ENCODE measurements around the genes EVX2 and TTC30B.

DNA sequence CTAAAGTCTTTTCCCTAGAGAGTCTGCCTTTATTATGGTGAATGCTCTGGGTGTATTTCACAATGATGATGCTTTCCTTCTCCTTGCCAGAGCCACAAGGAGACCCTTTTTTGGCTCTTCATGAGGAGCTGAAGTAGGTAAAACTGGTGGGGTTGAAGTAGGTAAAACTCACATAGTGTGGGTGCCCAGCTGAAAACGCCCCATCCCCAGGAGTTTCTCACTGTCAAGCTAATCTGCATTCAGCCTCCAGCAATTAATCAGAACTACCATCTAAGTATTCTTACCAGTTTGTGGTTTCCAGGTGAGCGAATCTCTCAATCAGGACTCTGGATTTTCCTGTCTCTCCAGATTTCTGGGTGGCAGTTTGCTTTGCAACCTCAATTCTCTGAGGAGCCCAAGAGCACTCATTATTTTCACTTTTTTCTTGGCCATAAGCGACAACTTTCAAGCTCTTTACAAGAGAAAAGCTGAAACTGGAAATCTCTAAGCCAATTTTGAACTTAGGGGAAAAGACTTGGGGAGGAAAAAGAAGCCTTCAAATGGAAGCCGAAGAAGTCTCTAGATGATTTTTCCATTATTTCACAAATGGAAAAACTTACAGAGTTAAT lies 121.6 kb upstream of the MAP3K20 start:
- PRO-cap, result no peak

DNA sequence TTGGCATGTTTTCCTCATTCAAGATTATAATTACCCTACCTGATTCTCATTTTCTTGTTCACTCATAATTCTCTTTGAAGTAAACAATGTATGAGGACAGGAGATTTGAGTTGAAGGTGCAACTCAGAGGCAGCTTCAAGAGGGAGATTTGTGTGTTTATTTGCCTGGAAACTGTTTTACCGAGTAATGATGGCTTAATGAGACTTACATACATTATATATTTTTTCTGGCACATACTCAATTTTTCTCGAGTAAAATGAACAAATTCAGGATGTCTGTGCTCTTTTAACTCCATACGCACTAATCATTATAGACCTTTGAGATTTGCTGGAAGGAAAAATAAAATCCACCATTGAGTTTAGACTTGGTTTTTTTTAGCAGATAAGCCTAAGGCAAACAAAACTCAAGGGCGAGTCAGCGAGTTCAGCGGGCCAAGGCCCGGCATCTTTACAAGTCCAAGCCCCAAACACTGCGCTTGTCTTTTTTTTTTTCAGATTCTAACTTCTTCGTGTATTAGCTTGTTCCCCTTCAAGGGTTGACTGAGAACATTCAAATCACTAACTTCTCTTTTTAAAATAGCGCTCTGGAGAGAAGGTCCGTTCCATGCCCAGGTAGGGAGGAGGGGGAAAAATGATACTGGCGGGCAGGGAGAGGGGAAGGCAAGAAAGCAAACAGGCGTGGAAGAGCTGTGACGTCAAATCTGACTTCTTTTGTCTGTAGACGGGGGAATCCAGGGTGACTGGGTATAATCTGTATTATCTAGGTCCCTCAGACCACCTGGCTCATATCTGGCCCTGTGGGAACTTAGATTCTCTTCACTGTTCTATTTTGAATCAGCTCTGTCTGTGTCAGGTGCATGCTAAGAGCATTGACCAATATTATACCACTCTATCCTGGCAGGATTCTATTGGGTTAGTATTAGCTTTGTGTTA lies 72.7 kb upstream of the MAP3K20 start:
- PRO-cap, result no peak

DNA sequence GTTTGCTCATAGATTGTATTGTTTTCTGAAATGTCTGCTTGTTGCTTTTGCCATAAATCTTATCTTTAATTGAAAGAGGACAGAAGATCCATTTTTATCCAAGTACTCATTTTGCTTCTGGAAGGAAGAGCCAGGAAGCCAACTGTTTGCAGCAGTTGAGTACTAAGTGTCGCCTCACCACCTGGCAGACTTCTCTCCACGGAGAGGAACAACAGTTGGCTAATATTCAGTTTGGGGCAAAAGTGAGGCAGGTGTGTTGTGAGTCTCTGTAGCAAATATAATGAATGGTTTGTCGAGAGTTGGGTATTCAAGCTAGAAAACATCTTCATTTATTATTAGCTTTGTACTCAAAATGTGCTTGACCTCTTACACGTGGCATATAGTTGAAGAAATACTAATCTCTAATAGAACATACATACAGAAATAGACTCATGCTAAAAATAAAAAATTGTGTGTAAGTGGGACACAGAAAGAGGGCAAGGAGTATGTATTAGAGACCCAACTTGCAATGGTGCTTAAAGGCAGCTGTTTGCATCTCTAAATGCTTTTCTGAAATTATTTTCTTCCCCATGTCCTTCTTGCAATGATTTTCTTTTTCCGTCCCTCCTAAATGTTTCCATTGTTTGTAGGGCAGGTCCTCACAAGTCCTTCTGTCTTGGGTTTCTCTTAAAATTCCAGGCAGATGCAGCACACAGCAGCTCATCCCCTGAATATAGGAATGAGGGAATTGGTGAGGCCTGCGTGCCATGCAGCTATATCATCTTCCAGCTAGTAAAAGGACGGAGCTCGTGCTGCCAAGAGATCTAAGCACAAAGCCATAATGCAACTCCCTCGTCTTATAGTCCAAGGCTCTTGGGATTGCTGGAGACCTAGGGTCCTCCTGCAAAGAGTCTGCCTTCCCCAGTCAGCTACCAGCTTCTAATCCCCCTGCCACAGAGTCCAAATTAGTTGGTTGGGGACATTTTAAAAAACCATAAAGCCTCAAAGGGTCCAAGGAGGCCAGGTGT lies 44.8 kb upstream of the MAP3K20 start:
- PRO-cap, result no peak

- PRO-cap, result no peak
These were observed 133.9 kb downstream of the MAP3K20 start for GRCh38 chr2:173209488-173209936.

GRCh38 chr2:173898403-173899352 lies 66.5 kb downstream of the SP3 start:
- PRO-cap, result no peak

- PRO-cap, result bidirectional peak, plus-strand start at chr2:173963593, minus-strand start at chr2:173963446
These were observed 1.8 kb downstream of the SP3 start for GRCh38 chr2:173963337-173963799.

- PRO-cap, result no peak
These were observed 954 bp downstream of the SP9 start for GRCh38 chr2:174335590-174336226.

DNA sequence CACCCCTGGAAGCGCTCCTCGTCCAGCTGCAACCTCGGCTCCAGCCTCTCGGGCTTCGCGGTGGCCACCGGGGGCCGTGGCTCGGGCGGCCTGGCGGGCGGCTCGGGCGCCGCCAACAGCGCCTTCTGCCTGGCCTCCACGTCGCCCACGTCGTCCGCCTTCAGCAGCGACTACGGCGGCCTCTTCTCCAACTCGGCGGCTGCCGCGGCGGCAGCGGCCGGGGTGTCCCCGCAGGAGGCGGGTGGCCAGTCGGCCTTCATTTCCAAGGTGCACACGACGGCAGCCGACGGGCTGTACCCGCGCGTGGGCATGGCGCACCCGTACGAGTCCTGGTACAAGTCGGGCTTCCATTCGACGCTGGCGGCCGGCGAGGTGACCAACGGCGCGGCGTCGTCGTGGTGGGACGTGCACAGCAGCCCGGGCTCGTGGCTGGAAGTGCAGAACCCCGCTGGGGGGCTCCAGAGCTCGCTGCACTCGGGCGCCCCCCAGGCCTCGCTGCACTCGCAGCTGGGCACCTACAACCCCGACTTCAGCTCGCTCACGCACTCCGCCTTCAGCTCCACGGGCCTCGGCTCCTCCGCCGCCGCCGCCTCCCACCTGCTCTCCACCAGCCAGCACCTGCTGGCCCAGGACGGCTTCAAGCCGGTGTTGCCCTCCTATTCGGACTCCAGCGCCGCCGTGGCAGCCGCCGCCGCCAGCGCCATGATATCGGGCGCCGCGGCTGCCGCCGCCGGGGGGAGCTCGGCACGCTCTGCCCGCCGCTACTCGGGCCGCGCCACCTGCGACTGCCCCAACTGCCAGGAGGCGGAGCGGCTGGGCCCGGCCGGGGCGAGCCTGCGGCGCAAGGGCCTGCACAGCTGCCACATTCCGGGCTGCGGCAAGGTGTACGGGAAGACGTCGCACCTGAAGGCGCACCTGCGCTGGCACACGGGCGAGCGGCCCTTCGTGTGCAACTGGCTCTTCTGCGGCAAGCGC lies 1.8 kb downstream of the SP9 start:
- PRO-cap, result no peak

DNA sequence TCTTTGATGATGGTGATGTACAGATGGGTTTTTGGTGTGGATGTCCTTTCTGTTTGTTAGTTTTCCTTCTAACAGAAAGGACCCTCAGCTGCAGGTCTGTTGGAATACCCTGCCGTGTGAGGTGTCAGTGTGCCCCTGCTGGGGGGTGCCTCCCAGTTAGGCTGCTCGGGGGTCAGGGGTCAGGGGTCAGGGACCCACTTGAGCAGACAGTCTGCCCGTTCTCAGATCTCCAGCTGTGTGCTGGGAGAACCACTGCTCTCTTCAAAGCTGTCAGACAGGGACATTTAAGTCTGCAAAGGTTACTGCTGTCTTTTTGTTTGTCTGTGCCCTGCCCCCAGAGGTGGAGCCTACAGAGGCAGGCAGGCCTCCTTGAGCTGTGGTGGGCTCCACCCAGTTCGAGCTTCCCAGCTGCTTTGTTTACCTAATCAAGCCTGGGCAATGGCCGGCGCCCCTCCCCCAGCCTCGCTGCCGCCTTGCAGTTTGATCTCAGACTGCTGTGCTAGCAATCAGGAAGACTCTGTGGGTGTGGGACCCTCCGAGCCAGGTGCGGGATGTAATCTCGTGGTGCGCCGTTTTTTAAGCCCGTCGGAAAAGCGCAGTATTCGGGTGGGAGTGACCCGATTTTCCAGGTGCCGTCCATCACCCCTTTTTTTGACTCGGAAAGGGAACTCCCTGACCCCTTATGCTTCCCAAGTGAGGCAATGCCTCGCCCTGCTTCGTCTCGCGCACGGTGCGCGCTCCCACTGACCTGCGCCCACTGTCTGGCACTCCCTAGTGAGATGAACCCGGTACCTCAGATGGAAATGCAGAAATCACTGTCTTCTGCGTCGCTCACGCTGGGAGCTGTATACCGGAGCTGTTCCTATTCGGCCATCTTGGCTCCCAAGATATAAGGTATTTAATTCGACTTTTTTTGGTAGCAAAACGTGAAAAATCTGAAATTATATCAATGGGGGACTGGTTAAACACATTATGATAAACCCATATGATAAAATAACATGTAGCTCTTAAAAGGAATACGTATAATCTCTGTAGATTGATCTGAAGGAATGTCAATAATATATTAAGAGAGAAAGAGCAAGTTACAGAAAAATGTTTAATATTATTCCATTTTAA lies 408.0 kb downstream of the LNPK start:
- PRO-cap, result no peak

GRCh38 chr2:176083693-176084335 lies at the start of gene EVX2:
Gene EVX2, minus strand, starts transcription at chr2:176083962.
- PRO-cap, result no peak

- PRO-cap, result no peak
These were observed 455 bp downstream of the HOXD11 start for GRCh38 chr2:176107485-176107984.

DNA sequence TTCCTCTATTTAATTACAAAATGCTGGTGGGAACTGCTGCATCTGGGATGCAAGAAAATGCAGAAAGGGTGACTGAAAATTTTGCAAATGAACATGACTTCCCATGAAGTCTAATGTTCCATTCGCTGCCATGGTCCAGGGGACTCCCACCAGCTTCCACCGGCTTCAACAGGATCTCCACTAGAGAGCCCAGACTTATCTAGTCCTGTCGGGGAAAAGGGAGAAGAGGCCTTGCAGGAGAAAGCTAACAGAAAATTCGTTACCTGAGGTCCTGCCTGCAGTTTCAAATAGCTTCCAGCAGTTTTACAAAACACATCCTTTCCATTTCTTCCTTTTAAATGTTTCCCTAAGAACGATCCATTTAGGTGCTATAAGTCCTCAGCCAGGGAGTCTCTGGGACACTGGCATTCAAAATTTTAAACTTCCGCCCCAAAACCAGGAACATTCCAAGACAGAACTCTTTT lies 1.8 kb upstream of the HOXD9 start:
- PRO-cap, result bidirectional peak, plus-strand start at position 192 of the sequence, minus-strand start at position 170 of the sequence

DNA sequence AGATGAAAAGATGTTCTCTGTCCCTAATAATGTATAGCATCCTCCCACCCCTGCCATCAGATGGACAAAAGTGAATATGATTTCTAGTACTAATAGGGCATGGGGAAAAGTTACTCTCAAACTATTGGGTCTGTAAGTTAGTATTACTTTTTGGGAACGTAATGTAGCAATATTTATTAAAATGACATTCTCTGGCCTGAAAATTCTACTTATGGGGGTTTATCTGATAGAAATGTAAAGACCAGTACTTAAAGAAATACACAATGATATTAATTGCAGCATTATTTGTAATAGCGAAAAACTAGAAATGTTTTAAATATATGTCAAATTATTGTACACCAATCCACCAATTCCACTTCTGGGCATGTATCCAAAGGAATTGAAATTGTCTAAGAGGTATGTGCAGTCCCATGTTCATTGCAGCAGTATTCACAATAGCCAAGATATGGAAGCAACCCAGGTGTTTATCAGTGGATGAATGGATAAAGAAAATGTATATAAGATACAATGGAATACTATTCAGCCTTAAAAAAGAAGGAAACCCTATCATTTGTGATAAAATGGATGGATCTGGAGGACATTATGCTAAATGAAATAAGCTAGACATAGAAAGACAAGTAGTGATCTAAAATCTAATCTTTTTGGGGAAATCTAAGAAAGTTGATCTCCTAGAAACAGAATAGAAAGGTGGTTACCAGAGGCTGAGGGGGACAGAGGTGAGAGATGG lies 2.5 kb downstream of the MTX2 start:
- PRO-cap, result no peak

GRCh38 chr2:176477371-176477734 lies 208.1 kb downstream of the MTX2 start:
- PRO-cap, result no peak

DNA sequence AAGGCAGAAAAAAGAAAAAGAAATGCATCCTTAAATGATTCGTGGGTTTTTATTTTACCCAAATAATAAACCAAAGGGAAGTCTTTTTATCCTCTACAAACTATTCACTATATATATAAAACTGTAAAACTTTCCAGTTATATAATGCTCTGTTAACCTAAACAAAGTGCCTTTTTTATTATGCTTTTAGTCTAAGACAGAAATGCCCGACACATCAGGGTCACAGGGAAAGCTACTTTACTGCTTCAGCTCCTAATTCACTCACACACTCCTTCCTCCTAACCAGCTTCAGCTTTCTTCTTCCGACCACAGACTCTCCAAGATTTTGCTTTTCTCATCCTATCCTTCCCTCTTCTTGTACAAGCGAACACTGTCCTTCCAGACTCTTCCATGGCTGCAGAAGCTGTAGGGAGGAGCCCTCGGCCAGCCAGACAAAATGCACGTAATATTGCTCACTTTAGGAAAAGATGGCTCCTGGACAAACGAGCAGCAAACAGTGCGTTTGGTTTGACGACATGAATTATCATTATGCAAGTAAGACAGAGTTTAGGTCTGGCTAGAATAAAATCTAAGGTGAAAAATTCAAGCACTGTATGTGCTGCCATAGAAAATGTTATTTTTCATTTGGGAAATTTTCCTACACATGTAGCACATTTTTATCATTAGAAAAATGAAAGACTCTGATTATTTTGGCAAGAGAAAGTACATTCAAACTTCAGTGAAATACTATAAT lies 47.5 kb upstream of the HNRNPA3 start:
- PRO-cap, result bidirectional peak, plus-strand start at position 460 of the sequence, minus-strand start at position 239 of the sequence

GRCh38 chr2:177165693-177166700 lies 46.6 kb upstream of the HNRNPA3 start:
- PRO-cap, result unidirectional peak, plus-strand start at chr2:177165820; unidirectional peak, minus-strand start at chr2:177166568

- PRO-cap, result unidirectional peak, plus-strand start at chr2:177187899
These were observed 24.9 kb upstream of the HNRNPA3 start for GRCh38 chr2:177187533-177188154.

DNA sequence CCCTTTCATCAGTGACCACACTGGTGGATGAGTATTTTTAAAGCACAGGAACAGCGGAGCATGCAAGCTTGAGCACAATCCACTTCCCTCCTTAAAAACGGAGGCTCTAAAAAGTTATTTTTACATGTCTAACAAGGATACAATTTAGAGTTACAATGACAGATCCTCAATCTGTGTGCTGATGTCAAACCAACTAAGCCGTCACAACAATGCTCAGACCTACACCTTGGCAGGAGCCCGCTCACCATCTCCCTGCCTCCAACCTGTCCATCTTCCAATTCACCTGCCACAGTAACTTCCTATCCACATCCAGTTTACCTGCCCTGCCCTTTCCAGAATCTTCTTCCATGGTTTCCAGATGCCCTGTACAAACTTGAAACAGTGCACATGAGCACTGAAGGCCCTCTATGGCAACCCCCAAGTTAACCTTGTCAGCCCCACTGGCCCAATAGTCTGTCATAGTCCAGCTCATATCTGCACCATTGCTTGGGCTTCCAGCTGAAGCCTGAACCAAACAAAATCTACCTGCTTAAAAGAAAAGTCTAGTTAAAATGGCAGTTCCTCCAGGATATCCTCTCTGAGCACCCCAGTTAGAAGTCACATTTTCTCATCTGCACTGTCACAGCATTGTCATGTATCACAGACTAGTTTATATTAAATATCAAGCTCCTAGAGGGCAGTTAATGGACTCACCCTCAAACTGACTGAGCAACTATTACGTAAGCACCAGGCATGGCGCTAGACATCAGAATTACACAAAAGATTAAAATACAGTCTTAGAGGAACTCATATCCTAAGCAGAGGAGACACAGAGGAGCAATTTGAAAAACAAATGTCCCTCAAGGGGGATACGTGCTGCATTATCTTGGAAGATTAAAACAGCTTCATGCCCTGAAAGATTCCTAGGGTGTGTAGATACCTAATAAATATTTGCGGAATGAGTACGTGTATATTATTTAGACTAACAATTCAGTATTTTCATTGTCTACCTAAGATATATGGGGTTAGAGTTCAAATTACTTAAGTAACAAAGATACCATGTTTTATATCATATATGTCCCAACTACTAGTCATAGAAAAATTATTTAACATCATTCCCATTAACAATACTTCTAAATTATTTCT lies 11.5 kb downstream of the NFE2L2 start:
- PRO-cap, result no peak

GRCh38 chr2:177260128-177260891 lies 4.2 kb downstream of the NFE2L2 start:
- PRO-cap, result no peak

GRCh38 chr2:177552205-177553288 lies at the start of gene TTC30B:
Gene TTC30B, minus strand, starts transcription at chr2:177552796.
- PRO-cap, result bidirectional peak, plus-strand start at chr2:177552443, minus-strand start at chr2:177552393; bidirectional peak, plus-strand start at chr2:177552889, minus-strand start at chr2:177552741; bidirectional peak, plus-strand start at chr2:177553120, minus-strand start at chr2:177553035